Right ventricle myocardium (tissue), 1 donor: ENCODE data around the genes NRDC, CC2D1B, CPT2 and CDCP2.

GRCh38 chr1:51661321-51661668 is 44.4 kb downstream of the OSBPL9 start:
- PRO-cap, 2 experiments, result no peak in any of the 2 experiments

DNA sequence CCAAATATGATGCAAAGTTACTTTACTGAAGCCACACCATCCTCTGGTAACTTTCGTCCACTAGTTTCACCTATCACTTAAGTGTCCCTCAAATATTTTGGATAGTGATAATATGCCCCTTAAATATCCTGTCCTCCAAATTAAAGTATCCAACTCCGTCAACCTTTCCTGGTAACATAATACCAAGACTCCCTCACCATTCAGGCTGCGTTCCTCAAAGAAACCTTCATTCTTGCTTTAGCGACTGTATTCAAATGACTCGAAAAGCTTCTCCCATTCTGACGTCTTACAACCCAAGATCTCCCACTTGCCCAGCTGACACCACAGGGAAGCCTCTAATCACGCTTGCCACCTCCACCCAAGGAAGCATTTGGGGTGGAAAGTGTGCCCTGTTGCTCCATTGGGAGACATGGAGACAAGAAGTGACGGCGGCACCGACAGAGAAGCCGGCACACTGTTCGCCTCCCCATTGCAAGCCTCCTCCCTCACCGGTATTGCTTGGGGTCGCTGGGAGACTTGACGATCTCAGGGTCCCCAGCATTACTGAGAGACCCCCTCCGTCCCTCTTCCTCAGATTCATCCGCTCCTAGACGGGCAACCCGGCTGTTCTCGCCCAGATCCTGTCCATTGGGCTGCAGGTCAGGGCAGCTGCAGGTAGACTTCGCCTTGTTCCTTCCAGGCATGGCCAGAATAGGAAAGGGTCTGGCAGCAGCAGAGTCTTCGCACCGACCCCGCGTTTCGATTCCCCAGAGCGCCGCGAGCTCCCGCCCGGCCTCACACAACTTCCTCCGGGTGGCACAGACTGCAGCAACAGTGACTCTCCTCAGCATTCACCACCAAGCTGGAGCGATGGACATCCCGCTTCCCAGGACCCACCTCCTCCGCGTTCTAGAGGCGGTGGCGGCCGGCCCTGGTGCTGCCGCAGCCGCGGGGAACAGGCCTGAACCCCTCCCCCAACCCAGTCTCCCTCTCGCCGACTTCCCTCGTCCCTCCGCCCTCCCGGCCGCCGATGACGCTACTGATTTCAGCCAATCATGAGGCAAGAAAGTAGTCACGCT is at the start of gene NRDC:
Gene NRDC (minus strand): TSS at position 942 of the 1,058 bp plus-strand sequence.
- PRO-cap, 2 experiments, result peak in 2 of 2 experiments; most common minus-strand start position 956 of the sequence (in 2)

DNA sequence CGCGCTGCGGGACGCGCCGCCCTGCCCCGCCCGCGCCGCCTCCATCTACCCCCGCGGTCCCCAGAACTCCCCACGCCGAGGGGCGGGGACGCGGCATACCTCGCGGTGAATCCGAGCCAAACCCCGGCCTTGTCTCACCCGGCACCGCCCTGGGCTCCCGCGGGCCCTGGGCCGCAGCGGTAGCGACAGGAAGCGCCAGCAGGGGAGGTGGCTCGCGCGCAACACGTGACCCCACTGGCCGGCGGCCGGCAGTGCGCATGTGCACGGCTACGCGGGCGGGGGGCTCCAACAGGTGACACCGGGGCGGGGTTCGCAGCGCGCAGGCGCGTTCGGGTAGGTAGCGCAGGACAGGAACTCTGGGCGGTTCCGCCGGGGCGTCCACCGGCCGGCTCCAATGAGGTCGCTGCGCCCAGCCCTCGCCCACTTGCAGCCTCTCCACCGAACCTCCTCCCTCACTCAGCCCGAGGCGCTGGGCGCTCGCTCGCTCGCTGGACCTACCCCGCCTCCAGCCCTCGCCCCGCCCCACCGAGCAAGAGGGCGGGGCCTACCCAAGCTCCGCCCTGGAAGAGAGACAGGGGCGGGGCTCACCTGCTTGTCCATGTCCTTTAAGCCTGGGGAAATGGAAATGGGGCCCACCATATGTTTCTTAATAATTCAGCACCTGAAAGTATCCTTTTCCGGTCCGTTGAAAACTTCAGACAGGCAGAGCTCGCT is at the start of gene CC2D1B:
Gene CC2D1B (minus strand): TSS at position 236 of the 714 bp plus-strand sequence.
- PRO-cap, 2 experiments, result peak in 2 of 2 experiments; most common plus-strand start position 315 of the sequence (in 2); most common minus-strand start position 181 of the sequence (in 2)

GRCh38 chr1:52405484-52405861 is 1.1 kb downstream of the PRPF38A start:
- PRO-cap, 2 experiments, result no peak in any of the 2 experiments

GRCh38 chr1:52525328-52526355 is 27.2 kb downstream of the TUT4 start:
- PRO-cap, 2 experiments, result no peak in any of the 2 experiments

DNA sequence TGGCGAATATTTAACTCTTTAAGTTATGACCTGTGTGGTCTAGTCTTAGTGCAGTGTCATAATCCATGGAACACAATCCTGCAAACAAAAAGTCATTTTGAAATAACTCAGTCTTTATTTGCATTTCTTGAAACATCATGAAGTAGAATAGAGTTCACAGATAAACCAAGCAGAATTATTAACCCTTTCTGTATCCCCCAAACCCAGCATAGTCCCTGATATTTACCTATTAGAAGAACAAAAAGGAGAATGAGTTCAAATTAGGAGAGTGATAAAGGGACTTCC is 19.9 kb downstream of the ZYG11B start:
- PRO-cap, 2 experiments, result no peak in any of the 2 experiments

DNA sequence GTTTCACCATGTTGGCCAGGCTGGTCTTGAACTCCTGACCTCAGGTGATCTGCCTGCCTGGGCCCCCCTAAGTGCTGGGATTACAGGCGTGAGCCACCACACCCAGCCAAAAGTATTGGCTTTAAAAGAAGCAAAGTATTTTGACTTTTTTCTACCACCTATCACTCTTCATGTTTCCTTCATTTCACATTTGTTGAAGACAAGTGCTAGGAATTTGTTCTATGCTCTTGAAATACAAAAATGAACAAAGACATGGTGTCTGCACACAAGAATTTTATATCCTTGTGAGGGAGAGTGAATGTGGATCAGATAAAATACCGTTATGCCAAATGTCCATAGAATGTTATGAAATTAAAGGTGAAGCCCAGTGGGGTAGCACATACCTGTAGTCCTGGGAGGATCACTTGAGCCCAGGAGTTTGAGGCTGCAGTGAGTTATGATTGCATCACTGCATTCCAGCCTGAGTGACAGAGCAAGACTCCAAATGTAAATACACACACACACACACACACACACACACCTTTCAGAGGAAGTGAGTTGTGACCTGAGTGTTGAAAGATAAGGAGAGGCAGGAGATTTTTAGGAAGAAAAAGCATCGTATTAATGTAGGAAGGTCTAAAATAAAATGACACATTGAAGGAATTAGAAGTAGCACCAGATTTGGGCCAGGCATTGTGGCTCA is 28.2 kb upstream of the ZYG11A start:
- PRO-cap, 2 experiments, result no peak in any of the 2 experiments

DNA sequence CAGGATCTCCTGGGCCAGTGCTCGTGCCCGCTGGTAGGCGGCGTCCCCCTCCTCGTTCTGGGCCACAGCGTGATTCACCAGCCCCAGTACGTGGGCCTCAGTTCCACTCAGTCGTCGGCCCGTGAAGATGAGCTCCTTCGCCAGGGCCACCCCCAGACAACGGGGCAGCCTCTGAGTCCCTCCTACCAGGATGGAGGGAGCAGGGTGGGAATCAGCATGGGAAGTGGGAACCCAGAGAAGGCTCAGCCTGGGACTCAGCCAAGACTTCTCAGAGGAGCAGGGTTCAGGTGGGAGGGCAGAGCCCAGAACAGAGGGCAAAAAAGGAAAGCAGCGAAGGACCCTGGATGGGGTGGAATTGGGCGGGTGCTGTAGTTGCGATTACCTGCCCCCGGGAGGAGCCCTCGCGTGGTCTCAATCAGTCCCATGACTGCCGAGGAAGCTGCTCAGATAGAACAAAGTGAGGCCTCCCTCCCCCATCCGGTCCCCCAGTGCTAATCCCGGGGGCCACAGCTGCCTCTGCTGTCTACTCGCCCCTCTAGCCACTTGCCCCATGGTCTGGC is 16.8 kb downstream of the ECHDC2 start:
- PRO-cap, 2 experiments, result no peak in any of the 2 experiments

GRCh38 chr1:52928090-52928534 is 1.0 kb downstream of the SCP2 start:
- PRO-cap, 2 experiments, result no peak in any of the 2 experiments

GRCh38 chr1:53052399-53052876 is 9.6 kb upstream of the PODN start:
- PRO-cap, 2 experiments, result no peak in any of the 2 experiments

GRCh38 chr1:53053475-53054451 is 8.2 kb upstream of the PODN start:
- PRO-cap, 2 experiments, result no peak in any of the 2 experiments

GRCh38 chr1:53083350-53084119 is 21.5 kb downstream of the PODN start:
- PRO-cap, 2 experiments, result no peak in any of the 2 experiments

DNA sequence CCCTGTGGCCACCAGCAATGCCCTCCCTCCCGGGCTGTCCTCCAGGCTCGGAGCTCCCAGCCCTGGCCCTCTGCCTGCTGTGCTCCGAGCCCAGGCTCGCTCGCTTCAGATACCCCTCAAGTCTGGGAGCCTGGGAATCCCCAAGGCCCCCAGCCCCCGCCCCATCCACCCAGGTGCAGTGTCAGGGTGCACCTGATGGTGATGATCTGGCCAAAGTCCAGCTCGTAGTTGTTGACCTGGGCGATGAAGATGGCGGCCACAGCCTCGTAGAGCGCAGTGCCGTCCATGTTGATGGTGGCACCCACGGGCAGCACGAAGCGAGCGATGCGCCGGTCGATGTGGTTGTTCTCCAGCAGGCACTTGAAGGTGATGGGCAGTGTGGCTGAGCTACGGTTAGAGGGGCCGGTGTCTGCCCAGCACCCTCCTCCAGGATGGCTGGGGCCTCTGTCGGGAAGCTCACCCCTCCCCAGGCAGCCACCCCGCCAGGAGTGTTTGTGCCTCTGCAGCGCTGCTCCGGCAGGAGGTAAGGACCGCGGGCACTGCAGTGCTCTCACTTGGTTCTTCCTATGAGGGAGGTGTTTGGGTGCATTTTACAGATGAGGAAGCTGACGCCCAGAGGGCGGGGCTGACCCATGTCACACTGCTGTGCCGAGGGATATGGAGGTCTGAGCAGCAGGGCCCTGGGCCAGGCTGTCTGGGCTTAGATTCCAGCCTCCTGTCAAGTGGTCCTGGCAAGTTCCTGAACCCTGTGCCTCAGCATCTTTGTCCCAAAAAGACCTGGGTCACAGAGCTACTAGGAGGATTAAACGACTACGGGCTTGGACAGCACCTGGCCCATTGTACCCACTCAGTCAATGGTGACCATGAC is 28.6 kb downstream of the PODN start:
- PRO-cap, 2 experiments, result no peak in any of the 2 experiments

DNA sequence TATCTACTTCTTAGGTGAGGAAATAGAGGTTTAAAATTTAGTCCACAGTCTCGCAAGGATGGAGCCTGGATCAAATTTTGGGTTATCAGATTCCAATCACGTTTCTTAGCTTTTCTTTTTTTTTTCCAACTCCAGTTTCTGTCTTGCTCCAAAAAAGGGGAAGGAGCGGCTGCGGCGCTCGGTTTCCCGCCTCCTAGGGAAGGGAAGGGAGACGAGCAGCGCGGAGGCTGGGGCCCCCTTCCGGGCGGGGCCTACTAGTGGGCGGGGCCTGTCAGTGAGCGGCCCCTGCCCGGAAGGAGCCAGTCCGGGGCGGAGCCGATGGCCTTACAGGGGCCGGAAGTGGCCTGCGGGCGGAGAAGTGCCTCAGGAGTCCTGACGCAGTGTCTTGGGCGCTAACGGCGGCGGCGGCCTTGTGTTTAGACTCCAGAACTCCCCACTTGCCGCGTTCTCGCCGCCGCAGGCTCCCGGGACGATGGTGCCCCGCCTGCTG is at the start of gene CPT2:
Gene CPT2 (plus strand): TSS at position 353 of the 490 bp plus-strand sequence.
- PRO-cap, 2 experiments, result peak in 2 of 2 experiments; most common plus-strand start position 329 of the sequence (in 2); most common minus-strand start position 195 of the sequence (in 2)

GRCh38 chr1:53218644-53219191 is 1.7 kb downstream of the CZIB start:
- PRO-cap, 2 experiments, result no peak in any of the 2 experiments

- PRO-cap, 2 experiments, result no peak in any of the 2 experiments
Measured at GRCh38 chr1:53237709-53238108, 609 bp downstream of the MAGOH start.

GRCh38 chr1:53902305-53902689 is 8.3 kb downstream of the DIO1 start:
- PRO-cap, 2 experiments, result no peak in any of the 2 experiments

GRCh38 chr1:54152771-54153415 is at the start of gene CDCP2:
Gene CDCP2, minus strand, starts transcription at chr1:54153000.
- PRO-cap, 2 experiments, result no peak in any of the 2 experiments

- PRO-cap, 2 experiments, result no peak in any of the 2 experiments
Measured at GRCh38 chr1:54251437-54252056, 51.6 kb downstream of the MRPL37 start.

GRCh38 chr1:54354931-54355472 is 155.0 kb downstream of the MRPL37 start:
- PRO-cap, 2 experiments, result no peak in any of the 2 experiments